Liver (tissue), 9 donors: ENCODE data around the gene DNAH5.

- PRO-cap, 5 experiments = no peak in any of the 5 experiments
- RAMPAGE, long total RNA, 2 experiments = no peak in any of the 2 experiments
- RRBS = no CpG with 5 or more reads among the region's 14 CpGs
Measured at GRCh38 chr5:10626622-10627146, 62.8 kb downstream of the ANKRD33B start.

GRCh38 chr5:10635294-10635917 lies 71.5 kb downstream of the ANKRD33B start:
- PRO-cap, 5 experiments = no peak in any of the 5 experiments
- RAMPAGE, long total RNA, 2 experiments = no peak in any of the 2 experiments
- RRBS = no CpG with 5 or more reads among the region's 10 CpGs

DNA sequence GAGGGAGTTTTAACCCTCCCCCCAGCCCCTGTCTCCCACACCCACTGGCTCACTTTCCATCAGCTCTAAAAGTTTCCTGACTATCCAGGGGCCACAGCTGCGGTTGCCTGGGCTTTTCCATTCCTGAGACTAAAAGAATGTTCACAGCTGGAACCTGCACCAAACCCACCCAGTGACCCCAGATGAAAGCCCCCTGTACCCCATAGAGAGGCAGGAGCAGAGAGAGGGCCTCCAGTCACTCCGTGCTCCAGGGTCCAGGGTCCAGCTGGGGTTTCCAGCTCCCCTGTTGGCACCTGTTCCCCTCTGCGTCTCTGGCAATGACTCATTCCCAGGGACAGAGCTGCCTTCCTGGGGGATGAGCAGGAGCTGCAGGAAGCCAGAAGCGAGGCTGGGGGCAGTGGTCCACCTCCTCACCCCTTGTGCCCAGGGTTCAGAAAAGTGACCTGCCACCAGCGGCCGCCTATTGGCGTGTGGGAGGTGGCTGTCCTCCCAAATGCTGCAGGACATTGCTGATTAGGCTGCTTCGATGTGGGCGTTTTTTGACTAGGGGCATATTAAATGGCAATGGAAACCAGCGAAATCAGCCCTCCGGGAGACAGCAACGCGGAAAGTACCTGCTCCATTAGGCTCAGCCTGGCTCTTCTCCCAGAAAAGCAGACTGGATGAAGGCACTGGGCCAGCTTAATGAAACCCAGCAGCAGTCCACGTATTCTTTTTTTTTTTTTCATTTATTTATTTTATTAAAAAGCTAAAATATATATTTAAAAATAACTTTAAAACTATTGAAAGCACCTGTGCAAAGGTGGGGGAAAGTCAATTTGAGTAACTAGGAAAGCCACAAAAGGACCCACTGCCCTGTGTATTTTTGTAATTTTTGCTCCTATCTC lies 97.4 kb downstream of the DAP start:
- PRO-cap, 5 experiments = peak in 3 of 5 experiments; most common plus-strand start position 583 of the sequence (in 3); most common minus-strand start position 247 of the sequence (in 1)
- RAMPAGE, long total RNA, 2 experiments = no peak in any of the 2 experiments
- RRBS = no CpG with 5 or more reads among the region's 14 CpGs

DNA sequence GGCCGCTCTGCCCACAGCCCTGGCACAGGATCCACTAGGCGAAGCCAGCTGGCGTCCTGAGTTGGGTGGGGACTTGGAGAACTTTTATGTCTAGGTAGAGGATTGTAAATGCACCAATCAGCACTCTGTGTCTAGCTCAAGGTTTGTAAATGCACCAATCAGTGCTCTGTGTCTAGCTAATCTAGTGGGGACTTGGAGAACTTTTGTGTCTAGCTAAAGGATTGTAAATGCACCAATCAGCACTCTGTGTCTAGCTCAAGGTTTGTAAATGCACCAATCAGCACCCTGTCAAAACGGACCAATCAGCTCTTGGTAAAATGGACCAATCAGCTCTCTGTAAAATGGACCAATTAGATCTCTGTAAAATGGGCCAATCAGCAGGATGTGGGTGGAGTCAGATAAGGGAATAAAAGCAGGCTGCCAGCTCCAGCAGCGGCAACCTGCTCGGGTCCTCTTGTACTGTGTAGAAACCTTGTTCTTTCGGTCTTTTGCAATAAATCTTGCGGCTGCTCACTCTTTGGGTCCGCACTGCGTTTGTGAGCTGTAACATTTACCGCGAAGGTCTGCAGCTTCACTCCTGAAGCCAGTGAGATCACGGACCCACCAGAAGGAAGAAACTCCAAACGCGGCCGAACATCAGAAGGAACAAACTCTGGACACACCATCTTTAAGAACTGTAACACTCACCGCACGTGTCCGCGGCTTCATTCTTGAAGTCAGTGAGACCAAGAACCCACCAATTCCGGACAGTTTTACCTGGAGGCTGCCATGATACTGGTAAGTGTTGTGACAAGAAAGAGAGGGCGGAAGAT lies 758.3 kb upstream of the CTNND2 start:
- PRO-cap, 5 experiments = no peak in any of the 5 experiments
- RAMPAGE, long total RNA, 2 experiments = no peak in any of the 2 experiments
- RRBS = no CpG with 5 or more reads among the region's 22 CpGs

- PRO-cap, 5 experiments = peak in 1 of 5 experiments; most common minus-strand start chr5:13498524 (in 1)
- RAMPAGE, long total RNA, 2 experiments = no peak in any of the 2 experiments
Measured at GRCh38 chr5:13498301-13498807, 446.1 kb downstream of the DNAH5 start.

DNA sequence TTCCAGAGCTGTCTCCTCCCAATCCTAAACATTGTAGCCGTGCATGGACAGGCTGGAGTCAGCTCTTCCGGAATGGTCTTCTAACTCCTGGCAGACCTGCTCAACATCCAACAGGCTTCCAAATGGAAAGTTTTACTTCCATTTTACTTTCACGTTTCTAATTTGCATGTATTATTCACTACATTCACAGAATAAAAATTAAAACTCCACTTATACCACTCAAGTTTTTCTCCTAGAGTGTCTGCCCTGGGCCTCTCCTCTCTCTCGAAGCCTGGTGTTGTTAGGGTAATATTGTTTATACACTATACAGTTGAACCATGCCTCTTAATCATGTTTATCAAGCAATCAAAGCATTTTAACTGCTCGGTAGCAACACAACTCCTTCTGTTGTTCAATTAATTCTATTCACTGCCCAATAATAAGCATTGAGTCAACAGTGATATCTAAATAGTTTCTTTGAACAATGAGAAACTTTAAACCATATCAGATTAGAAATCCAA lies at the start of gene DNAH5:
Gene DNAH5 (minus strand): TSS at position 282 of the 500 bp plus-strand sequence.
- PRO-cap, 5 experiments = no peak in any of the 5 experiments
- RAMPAGE, long total RNA, 2 experiments = no peak in any of the 2 experiments
- RRBS = no CpG with 5 or more reads among the region's 5 CpGs

DNA sequence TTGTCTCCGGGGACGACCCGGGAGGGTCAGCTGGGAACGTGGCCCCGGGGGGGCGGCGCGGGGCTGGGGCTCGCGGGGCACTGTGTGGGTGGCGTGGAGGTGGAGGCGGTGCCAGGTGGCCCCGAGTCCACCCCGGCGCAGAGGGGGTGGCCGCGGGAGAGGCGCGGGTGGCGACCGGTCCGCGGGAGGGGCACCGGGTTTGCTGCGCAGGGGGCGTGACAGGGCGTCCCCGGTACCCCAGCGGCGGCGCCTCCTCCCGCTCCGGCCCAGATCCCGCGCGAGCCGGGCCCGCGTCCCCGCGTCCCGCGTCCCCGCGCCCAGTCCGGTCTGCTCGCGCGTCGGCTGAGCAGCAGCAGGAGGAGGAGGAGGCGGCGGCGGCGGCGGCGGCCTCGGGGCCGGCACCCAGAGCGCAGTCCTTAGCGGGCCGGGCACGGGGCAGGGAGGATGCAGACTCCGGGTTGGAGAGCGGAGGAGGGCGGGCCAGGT lies 1.4 kb downstream of the TRIO start:
- PRO-cap, 5 experiments = peak in 3 of 5 experiments; most common plus-strand start position 320 of the sequence (in 2); most common minus-strand start position 57 of the sequence (in 1)
- RAMPAGE, long total RNA, 2 experiments = no peak in any of the 2 experiments
- RRBS = 3% methylated on average over 38 of the region's 65 CpGs

GRCh38 chr5:14145024-14145696 lies 2.0 kb downstream of the TRIO start:
- PRO-cap, 5 experiments = peak in 5 of 5 experiments; most common minus-strand start chr5:14145260 (in 5)
- RAMPAGE, long total RNA, 2 experiments = no peak in any of the 2 experiments
- RRBS = 2% methylated on average over 15 of the region's 29 CpGs

DNA sequence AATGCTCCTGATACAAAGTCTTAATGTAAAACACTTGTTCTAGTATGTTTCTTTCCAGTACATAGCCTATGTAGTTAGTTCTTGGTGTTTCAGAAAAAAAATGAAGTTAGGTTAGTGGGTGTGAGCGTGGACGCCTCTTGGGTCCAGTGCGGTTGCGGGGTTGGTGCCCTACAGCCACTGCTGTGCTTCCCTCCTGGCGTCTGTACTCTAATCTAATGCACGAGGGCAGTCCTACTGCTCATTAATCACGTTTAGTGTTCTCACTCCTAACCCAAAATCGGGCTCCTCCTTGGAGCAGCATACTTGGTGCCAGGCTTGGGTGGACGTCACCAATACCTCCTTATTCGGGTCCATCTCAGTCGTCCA lies 41.5 kb downstream of the TRIO start:
- PRO-cap, 5 experiments = no peak in any of the 5 experiments
- RAMPAGE, long total RNA, 2 experiments = no peak in any of the 2 experiments
- RRBS = no CpG with 5 or more reads among the region's 11 CpGs

GRCh38 chr5:14296439-14296902 lies 153.3 kb downstream of the TRIO start:
- PRO-cap, 5 experiments = no peak in any of the 5 experiments
- RAMPAGE, long total RNA, 2 experiments = no peak in any of the 2 experiments
- RRBS = no CpG with 5 or more reads among the region's 3 CpGs

DNA sequence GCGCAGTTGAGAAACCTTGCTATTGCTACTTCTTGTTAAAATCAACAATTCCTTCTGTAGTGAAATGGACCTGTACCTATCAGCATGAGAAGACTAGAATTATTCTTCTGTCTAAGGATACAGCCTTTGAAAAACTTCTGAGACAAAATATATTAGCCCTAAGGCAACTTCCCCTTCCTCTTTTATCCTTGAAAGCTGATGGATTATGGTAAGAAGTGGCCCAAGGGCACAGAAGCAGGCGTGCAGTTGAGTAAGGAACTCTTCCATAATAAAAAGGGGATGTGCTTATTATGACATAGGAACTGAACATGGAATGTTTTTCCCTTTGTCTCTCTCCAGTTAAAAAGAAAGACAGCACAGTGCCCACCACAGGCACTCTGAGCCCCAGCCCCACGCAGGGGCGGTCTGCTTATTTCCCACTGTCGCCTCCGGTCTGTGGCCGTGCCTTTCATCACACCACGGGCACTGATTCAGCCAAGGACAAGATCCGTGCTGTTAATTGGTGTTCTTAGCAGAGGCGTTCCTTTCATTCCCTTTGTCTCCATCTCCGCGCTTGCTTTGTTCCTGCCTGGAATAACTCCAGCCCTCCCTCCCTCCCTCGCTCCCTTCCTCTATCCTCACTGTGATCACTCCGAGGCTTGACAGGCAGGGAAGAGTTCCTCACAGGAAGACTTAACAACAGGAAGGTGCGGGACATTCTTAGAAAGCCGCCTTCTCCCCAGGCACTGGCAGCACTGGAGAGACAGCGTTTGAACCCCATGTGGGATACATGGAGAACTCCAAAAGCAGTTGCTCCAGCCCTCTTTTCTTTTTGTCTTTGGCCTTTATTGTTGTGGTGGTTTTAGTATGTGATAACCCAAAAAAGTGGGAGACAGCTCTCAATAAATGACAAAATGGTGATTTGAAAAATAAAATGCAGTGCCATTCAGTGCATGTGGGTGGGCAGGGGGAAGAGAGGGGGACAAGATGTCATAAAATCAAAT lies 135.7 kb upstream of the OTULINL start:
- PRO-cap, 5 experiments = no peak in any of the 5 experiments
- RAMPAGE, long total RNA, 2 experiments = no peak in any of the 2 experiments
- RRBS = no CpG with 5 or more reads among the region's 17 CpGs

- PRO-cap, 5 experiments = no peak in any of the 5 experiments
- RAMPAGE, long total RNA, 2 experiments = no peak in any of the 2 experiments
- RRBS = no CpG with 5 or more reads among the region's 8 CpGs
Measured at GRCh38 chr5:14469480-14469951, 112.1 kb upstream of the OTULINL start.

- PRO-cap, 5 experiments = no peak in any of the 5 experiments
- RAMPAGE, long total RNA, 2 experiments = no peak in any of the 2 experiments
- RRBS = no CpG with 5 or more reads among the region's 5 CpGs
Measured at GRCh38 chr5:14595322-14595772, 13.8 kb downstream of the OTULINL start.

- PRO-cap, 5 experiments = no peak in any of the 5 experiments
- RAMPAGE, long total RNA, 2 experiments = no peak in any of the 2 experiments
- RRBS = no CpG with 5 or more reads among the region's 4 CpGs
Measured at GRCh38 chr5:14684279-14684696, 19.8 kb downstream of the OTULIN start.

DNA sequence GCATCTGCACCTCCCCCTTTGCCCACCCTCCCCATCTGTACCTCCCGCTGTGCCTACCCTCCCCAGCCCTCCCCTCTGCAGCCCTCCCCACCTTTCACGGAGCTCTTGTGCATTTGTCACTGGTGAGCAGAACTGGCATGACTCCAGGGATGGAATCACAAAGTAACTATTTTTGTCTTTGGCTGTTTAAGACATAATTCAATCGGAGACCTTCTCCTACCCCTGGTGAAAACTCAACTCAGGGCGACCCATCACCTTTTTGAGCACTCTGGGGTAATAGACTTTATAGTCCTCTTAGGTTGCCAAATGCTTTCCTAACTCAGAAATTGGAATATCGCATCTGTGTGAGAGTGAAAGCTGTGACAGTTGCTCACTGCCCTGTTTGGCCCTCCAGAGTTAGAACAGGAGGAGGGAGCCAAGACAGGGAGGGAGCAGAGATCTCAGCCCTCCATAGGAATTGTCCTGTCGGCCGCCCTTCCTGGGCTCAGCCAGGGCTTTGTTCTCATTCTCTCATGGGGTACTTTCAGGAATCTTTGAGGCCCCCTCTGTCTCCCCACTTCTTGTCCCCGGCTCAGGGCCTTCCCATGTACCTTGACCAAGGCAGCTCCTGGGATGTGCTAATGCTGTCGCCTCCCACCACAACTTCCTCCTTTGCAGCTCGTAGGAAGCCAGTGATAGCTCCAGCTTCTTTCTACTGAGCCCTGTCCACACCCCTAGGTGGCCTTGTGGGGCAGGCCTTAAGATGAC lies 36.3 kb downstream of the OTULIN start:
- PRO-cap, 5 experiments = peak in 1 of 5 experiments; most common plus-strand start position 396 of the sequence (in 1)
- RAMPAGE, long total RNA, 2 experiments = no peak in any of the 2 experiments
- RRBS = no CpG with 5 or more reads among the region's 10 CpGs

DNA sequence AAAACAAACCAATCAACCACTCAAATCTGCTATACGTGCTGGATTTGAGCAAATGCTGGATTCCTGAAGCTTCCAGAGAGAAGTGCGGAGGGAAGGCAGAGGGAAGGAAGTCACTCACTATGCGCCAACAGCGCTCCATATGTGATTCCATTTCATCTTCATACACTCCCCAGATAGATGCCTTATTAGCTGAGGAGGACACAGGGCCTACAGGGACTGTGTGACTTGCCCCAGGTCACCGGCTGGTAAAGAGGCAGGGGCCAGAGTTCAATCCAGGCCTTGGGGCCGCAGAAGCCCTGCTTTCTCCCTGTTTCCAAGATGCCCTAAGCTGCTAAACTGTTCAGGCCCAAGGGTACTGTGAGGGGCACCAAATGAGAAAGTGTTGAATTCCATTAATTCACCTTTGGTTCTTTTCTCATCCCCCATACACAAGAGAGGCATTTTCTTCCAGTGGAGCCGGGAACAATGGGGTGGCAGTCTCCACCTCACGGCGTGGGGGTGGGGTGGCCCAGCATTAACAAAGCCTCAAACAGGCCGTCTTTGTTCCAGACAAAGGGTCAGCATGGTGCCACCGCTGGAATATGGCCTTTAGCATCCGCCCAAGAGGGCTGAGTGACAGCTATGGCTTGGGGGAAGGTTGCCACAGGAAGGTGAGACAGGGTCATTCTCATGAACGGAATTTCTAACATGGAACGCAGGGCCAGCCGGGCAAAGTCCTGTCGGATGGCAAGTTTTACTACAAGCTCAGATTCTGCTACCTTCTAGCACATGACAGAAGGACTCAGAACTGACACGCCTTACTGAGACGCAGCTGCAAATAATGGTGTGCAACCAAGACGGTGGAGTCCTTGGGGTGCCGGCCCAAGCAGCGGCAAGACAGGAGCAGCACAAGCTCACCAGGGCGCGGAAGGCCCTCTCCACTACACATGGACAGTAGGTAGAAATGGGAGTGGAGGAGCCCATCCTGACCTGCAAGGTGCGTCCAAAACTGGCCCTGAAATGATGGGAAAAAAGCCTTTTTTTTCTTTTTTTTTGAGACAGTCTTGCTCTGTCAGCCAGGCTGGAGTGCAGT lies 63.9 kb downstream of the OTULIN start:
- PRO-cap, 5 experiments = peak in 4 of 5 experiments; most common plus-strand start position 764 of the sequence (in 3); most common minus-strand start position 735 of the sequence (in 1)
- RAMPAGE, long total RNA, 2 experiments = no peak in any of the 2 experiments
- RRBS = no CpG with 5 or more reads among the region's 24 CpGs

DNA sequence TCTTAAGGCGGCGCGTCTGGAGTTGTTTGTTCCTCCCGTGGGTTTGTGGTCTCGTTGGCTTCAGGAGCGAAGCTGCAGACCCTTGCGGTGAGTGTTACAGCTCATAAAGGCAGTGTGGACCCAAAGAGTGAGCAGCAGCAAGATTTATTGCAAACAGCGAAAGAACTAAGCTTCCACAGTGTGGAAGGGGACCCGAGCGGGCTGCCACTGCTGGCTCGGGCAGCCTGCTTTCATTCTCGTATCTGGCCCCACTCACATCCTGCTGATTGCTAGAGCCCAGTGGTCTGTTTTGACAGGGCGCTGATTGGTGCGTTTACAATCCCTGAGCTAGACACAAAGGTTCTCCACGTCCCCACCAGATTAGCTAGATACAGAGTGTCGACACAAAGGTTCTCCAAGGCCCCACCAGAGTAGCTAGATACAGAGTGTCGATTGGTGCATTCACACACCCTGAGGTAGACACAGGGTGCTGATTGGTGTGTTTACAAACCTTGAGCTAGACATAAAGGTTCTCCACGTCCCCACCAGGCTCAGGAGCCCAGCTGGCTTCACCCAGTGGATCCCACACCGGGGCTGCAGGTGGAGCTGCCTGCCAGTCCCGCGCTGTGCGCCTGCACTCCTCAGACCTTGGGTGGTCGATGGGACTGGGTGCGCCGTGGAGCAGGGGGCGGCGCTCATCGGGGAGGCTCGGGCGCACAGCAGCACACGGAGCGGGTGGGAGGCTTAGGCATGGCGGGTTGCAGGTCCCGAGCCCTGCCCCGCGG lies 121.8 kb upstream of the ANKH start:
- PRO-cap, 5 experiments = peak in 2 of 5 experiments; most common minus-strand start position 244 of the sequence (in 2)
- RAMPAGE, long total RNA, 2 experiments = no peak in any of the 2 experiments
- RRBS = no CpG with 5 or more reads among the region's 36 CpGs

GRCh38 chr5:15901826-15902467 lies 277.6 kb downstream of the MARCHF11 start:
- PRO-cap, 5 experiments = no peak in any of the 5 experiments
- RAMPAGE, long total RNA, 2 experiments = no peak in any of the 2 experiments
- RRBS = no CpG with 5 or more reads among the region's 6 CpGs

DNA sequence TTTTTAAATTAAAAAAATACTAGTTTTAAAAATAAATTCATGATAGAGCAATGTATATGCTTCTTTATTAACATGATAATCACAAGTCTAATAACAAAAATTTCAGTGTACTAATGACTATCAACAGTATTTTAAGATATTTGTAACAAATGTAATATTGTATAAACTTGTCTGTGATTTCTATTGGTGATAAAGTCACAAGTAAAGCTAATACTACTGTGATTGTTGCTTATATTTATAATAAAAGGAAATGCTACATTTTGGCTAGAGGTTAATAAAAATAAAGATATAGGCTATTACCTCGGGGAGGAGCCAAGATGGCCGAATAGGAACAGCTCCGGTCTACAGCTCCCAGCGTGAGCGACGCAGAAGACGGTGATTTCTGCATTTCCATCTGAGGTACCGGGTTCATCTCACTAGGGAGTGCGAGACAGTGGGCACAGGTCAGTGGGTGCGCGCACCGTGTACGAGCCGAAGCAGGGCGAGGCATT lies 130.4 kb downstream of the ZNF622 start:
- PRO-cap, 5 experiments = no peak in any of the 5 experiments
- RAMPAGE, long total RNA, 2 experiments = no peak in any of the 2 experiments
- RRBS = no CpG with 5 or more reads among the region's 15 CpGs

DNA sequence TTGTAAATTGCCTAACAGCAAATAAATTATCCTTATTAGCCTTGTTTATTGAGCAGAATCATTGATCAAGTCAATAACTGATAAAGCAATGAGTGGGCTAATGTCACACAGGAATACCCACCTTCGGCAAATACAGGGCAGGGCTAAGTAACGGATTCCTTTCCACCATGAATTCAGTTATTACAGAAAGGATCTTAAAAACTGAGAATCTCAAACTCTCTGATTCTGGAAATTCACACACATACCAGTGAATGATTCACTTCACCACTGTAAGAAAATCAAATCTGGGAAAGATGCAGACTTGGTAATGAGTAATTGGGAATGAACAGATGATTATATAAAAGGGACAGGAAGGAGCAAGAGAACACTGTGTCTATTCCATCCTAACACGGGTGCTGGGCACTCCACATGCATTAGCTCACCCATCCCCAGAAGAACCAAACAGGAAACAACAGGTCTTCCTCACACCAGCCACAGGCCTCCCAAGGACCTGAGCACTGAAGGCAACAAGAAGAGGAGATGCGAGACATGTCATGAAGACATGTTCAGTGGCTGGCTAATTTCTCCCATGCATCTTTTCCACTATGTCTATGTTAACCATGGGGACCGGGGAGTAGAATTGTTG lies 74.8 kb upstream of the ZNF622 start:
- PRO-cap, 5 experiments = peak in 2 of 5 experiments; most common plus-strand start position 367 of the sequence (in 1); most common minus-strand start position 249 of the sequence (in 1)
- RAMPAGE, long total RNA, 2 experiments = no peak in any of the 2 experiments
- RRBS = no CpG with 5 or more reads among the region's 5 CpGs